Airway epithelial cell (primary cell): ENCODE measurements around a stretch of chr5.

DNA sequence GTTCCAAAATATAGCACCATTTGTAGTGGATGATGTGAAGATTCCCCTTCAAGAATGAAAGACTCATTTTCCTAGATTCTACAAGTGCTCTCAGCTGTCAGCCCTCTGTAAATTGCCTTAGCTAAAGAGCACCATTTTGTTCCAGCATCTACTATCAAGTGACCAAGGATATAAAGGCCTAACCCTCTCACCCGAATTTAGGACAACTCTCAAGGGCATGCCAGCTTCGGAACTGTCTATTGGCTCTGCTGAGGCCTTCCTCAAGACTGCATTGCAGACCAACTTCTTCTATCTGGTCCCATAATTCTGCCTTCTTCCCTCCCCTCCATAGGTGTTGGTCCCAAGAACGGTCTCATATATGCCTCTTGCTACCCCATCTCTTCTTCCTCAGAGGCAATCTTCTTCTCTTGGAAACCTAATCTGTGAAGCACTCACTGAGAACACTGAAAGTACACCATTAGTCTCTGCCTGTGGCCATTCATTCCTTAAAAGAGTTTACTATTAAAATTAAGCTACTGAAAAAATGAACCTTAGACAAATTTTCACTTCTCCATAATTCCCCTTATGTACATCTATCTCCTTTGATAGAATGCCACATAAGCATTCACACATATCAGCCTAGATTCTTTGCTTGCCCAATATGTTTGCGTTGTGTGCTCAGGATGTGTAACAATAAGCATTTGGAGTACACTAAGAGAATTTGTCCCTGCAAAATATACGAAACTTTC is 241.5 kb downstream of the PDE4D start:
- RAMPAGE, long total RNA, result no peak

DNA sequence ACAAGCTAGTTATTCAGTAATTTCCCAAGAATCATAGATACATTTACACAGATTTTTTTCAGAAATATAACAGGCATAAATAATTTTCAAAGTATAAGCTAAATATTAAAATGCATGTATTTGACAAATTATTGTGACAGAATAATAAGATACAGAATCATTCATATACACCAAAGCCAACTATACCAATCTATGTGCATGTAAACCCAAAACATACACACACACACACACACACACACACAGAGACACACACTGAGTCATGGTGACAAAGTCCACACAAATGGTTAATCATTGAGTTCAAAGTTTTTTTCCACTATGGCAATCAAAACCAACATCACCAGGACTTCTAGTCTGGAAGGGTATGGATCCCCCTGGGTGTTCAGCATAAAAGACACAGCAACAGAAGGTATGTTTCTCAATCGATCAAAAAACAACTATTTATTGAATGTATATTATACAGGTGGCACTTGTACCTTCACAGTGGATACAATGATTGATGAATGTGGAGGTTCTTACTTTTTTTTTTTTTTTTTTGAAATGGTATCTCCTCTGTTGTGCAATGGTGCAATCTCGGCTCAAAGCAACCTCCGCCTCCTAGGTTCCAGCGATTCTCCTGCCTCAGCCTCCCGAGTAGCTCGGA is 137.1 kb downstream of the PDE4D start:
- RAMPAGE, long total RNA, result no peak

- RAMPAGE, long total RNA, result no peak
These were observed 327.1 kb downstream of the DEPDC1B start for GRCh38 chr5:60372907-60373176.

GRCh38 chr5:60528943-60529456 is 171.0 kb downstream of the DEPDC1B start:
- RAMPAGE, long total RNA, result no peak

DNA sequence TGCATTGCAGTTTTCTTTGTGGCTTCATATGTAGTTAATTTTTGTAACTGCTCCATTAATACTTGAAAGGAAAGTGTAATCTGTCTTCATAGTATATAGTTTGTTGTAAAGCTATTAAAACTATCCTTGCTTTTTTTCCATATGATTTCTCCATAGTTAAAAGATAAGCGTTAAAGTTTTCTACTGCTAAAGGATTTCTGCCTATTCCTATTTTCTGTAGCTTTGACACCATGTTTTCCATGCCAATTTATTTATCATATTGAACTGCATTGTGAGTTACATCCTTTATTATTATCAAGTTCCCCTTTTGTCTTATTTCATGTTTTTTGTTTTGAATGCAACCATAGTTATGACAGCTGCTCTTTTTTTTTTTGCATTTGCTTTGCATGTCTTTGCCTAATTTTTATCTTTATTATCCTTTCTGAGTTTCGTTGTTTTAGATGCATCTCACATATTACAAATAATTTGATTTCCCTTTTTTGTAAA is 161.6 kb downstream of the DEPDC1B start:
- RAMPAGE, long total RNA, result no peak

GRCh38 chr5:61329742-61330200 is 2.3 kb upstream of the ZSWIM6 start:
- RAMPAGE, long total RNA, result no peak

GRCh38 chr5:61360238-61360457 is 28.1 kb downstream of the ZSWIM6 start:
- RAMPAGE, long total RNA, result no peak

DNA sequence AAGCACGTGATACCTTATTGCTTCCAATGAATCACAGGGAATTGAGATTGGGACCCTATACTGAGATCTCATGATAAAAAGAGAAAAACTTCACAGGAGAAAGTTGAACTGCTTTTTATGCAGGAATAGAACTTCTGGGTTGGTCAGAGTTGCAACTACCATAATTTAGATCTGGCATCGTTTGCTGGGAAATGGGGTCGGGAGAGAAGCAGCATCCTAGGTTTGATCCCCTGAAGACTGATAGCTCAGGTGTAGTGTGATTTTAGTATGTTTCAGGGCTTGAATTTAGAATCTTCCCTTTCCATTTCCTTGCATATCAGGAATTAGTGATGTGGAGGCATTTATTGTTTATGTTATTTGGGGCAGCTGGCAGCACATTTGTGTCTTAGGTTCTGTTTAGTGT is 80.1 kb downstream of the ZSWIM6 start:
- RAMPAGE, long total RNA, result no peak

DNA sequence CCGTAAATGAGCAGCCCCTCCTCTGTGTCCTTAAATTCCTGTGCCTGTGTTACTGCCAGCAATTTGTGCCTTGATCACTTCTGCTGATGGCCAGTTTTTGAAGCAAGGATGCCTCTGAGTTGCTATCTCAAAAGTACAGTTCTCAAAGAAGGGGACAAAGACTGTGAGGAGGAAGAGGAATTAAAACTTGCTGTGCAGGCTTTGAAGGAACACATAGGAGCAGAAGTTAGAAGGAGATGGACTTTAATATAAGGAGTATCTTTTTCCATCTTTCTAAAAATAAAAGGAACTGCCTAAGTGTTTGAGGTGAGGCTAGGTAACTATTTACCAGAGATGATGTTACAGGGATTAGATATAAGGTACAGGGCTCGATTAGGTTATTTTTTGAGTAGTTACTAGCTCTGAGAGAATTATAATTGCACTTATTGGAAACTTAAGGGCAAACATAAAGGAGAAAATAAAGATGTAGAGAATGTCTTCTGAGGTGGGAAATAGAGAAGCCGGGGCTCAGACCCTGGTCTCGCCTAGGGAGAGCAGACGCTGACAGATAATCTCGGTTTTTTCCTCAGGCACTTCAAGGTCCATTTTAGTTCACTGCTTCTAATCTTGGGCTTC is 92.0 kb downstream of the ZSWIM6 start:
- RAMPAGE, long total RNA, result no peak

DNA sequence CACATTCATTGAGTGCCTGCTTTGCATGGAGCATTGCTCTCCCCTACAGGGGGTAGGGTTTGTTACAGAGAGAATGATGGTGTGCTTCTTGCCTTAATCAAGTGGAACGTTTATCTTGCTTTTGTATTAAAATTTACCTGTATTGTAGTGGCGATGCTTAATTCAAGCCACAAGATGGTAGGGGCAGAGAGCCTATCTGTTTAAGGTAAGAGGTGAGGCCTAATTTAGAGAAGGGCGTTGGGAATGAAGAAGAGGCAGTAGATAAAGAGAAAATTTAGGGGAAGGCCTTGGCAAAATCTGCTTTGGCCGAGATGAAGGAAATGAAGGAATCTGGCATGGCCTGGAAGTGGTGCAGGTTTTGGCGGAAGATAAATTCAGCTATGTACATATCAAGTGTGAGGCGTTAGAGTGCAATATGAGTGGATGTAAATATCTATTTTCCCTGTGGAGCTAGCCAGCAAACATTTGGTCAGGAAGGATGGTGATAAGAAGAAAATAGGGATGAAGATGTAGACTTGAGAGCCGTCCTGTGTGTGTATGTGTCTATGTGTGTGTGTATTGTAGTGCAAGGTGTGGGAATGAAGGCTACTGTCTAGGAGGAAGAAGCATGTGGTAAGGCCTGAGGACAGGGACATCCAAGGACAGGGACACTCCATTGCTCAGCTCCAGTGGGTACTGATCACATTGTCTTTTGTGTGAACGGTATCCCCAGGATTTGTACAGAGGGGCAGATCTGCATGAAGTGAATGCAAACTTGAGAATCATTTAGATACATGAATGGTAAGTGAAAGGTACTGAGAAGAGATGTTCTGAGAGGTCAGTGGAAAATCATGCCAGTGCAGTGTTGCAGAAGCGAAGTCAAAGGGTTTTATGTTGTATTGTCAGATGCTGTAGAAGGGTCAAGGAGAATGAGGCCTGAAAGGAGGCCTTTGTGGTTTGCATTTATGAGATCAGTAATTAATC is 97.4 kb downstream of the ZSWIM6 start:
- RAMPAGE, long total RNA, result no peak

DNA sequence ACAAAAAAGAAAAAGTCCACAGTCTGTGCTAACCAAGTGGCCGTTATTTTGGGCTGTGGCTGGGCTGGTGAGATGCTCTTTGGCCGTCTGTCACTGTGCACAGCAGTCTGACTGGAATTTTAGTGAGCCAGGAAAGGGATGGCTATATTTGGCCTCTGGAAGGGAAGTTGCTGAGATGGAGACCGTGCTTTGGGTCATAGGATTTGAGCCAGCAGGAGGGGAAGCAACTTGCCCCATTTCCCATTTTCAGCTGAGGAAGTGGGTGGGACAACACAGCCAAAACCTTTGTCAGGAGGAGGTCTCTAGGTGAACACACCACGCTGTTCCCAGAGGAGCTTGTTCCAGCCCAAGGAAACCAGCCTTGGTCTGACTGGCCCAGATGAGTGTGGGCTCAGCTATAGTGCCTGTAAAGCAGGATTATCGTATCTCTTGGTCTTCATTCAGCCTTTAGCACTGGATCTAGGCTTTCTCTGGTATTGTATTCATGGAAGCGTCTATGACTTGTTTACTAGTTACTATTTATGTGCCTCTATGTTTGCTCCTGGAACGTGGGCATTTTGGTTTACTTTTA is 334.3 kb downstream of the ZSWIM6 start:
- RAMPAGE, long total RNA, result no peak

- RAMPAGE, long total RNA, result no peak
These were observed 42.5 kb downstream of the LRRC70 start for GRCh38 chr5:62621118-62621601.

- RAMPAGE, long total RNA, result no peak
These were observed 2.0 kb upstream of the RNF180 start for GRCh38 chr5:64163535-64164141.

GRCh38 chr5:64767928-64768314 is 570 bp downstream of the SREK1IP1 start:
- RAMPAGE, long total RNA, result no peak

- RAMPAGE, long total RNA, result no peak
These were observed 265.9 kb downstream of the CWC27 start for GRCh38 chr5:65034524-65035143.

- RAMPAGE, long total RNA, result no peak
These were observed 292.7 kb downstream of the CWC27 start for GRCh38 chr5:65061319-65061966.

GRCh38 chr5:65062699-65063212 is 294.0 kb downstream of the CWC27 start:
- RAMPAGE, long total RNA, result no peak

DNA sequence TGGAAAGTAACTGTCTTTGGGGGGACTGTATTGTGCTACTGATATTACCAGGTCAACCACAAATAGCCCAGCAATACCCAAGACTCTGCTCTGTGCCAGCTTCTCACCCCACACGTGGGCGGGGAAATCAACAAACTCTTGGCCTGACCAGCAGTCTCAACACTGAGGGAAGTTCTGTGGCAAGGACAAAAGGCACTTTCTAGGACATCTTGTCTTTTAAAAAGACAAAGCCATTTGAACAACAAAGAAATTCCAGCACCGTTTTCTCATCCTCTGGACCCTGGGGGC is 297.7 kb downstream of the CWC27 start:
- RAMPAGE, long total RNA, result no peak

GRCh38 chr5:65190170-65190813 is 291.4 kb downstream of the ADAMTS6 start:
- RAMPAGE, long total RNA, result no peak

- RAMPAGE, long total RNA, result no peak
These were observed 223.1 kb downstream of the ADAMTS6 start for GRCh38 chr5:65258568-65259056.